Umbilical cord (tissue), 2 donors: Measurements from ENCODE around the gene RSAD2.

DNA sequence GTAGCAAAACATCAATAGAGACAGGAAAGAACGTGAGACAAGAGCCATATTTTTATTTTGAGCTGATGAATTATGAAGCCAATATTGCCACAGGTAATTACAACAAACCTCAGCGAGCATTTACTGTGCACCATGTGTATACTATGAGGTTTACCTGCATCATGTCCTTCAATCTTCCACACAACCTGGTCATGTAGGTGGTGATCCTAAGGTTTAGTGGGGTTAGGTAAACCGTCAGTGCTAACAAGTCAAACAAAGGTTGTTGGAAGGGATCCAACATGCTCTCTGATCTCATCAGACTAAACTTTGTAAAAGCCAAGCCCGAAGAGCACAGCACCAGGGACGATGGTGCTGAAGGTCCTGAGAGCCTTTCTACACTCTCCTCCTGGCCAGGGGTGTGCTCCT is 29.5 kb downstream of the SH3YL1 start:
- RAMPAGE, long total RNA: no peak

- RAMPAGE, long total RNA: no peak
These were observed 142.1 kb upstream of the ALKAL2 start for GRCh38 chr2:429767-430572.

- RAMPAGE, long total RNA: no peak
These were observed 48.6 kb downstream of the TMEM18 start for GRCh38 chr2:628617-629007.

DNA sequence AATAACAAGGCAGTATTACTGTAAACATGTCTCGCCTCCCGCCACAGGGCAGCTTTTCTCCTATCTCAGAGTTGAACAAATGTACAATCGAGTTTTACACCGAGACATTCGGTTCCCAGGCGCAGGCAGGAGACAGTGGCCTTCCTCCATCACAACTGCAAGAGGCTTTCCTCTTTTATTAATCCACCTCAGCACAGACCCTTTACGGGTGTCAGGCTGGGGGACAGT is 25.6 kb upstream of the TMEM18 start:
- RAMPAGE, long total RNA: no peak

DNA sequence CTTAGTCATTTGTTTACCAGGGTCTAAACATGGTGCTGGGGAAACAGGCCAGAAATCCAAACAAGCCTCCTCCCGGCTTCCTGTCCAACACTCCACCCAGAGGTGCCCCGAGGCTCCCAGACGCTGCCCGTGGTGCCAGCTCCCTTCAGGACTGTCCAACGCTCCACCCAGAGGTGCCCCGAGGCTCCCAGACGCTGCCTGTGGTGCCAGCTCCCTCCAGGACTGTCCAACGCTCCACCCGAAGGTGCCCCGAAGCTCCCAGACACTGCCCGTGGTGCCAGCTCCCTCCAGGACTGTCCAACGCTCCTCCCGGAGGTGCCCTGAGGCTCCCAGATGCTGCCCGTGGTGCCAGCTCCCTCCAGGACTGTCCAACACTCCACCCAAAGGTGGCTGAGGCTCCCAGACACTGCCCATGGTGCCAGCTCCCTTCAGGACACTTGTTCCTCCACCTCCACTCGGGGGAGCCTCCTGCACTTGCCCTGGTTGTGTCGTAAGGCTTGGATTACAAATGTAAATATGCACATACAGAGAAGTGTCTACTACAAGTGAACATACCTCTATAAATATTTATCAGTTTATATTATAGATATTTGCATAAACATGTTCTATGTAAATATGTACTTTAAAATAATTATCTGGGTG is 143.4 kb downstream of the PXDN start:
- RAMPAGE, long total RNA: no peak

DNA sequence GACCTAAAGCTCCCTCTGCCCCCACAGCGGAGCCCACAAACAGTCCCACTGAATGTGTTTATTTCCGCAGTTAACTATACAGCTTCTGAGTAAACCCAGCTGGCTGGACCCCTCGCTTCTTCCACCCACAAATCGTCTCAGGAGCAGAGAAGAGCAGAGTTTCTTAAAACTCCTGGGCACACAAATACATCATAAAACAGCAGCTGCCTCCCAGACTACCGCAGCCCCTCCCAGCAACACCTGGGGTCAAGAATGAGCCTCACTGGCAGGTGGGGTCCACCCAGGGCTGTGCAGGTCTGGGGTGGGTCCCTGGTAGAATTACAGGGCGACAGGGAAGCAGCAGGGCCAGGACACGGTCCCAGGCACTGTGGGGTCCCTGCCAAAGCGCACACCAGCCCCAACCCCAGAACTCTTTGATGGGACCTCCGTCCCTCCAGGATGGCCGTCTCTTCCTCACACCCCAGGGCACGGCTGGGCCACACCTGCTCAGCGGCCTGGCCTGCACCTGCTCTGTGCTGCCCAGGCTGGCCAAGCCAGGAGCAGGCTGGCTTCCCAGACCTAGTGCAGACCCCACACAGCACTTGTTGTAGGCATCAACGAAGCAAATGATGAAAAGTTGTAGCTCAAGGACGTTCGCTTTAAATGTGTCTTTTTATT is 103.7 kb downstream of the PXDN start:
- RAMPAGE, long total RNA: no peak

GRCh38 chr2:1728669-1729222 is 15.6 kb downstream of the PXDN start:
- RAMPAGE, long total RNA: no peak

- RAMPAGE, long total RNA: no peak
These were observed 76.3 kb upstream of the PXDN start for GRCh38 chr2:1820727-1820997.

- RAMPAGE, long total RNA: no peak
These were observed 110.8 kb upstream of the PXDN start for GRCh38 chr2:1855003-1855709.

- RAMPAGE, long total RNA: no peak
These were observed 253.1 kb upstream of the PXDN start for GRCh38 chr2:1997250-1997984.

DNA sequence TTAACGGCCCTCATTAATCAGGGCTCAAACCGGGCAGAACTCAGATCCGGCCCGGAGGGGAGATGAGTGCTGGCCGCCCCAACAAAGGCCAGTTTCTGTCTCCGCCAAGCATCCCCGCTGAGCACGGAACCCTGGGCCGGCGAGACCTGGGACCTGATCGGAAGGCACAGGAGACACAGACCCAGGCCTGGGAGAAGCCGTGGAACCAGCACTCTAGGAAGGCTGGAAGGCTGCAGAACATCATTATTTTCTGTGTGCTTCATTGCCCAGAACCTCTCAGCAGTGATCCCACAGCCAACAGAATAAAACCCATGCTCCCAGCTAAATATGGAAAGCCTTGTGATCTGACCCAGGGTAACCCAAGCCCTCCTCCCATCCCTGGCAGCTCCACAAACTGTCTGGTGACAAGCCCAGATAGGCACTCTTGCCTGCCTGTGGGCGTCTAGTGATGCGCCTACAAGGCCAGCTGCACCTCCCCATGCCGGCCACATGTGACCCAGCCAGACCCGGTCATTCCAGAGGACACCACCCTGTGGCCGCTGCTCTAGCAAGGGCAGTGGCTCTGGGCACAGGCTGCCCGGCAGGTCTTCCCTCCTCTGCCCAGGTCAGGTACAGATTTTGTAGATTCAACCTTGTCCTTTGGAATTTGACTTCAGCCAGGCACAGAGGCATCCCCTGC is 438.8 kb upstream of the MYT1L start:
- RAMPAGE, long total RNA: no peak

DNA sequence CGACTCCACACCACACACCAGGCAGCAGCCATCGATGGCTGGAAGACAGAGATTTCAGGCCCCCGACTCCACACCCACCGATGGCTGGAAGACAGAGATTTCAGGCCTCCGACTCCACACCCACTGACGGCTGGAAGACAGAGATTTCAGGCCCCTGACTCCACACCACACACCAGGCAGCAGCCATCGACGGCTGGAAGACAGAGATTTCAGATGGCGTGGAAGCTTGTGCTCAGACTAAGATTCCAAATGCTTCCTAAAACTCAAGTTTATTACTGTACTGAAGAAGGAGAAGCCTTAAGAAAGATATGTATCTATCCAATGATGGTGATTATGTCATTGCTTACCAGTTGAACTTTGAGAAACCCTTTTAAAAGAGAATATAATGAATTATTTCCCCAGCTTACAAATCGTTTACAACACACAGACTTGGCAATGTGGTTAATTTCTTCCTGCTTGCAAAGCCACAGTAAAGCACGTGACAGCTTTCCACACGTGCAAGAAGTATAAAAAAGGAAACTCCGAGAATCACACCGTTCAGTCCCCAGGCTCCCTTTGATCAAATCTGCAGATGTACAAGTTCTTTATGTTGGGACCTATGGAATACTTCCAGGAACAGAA is 135.1 kb downstream of the EIPR1 start:
- RAMPAGE, long total RNA: no peak

GRCh38 chr2:3449630-3450260 is 69.6 kb downstream of the ADI1 start:
- RAMPAGE, long total RNA: no peak

DNA sequence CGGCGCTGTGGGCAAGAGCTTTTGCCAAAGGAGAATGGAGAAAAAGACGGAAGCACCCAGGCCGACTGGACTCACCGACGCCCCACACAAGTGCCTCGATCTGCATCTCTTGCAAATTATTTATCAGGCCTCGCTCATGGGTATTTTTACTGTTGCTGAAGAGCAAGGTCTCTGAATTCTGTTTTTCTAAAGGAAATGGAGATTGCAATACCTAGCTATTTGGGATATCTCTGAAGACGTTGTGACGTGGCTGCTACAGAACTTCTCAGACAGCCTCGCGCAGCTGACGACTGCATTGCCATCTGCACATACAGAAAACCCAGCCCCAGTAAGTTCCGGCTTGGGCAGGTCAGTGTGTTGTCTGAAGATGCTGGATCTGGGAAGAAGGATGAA is 52.1 kb downstream of the ADI1 start:
- RAMPAGE, long total RNA: no peak

DNA sequence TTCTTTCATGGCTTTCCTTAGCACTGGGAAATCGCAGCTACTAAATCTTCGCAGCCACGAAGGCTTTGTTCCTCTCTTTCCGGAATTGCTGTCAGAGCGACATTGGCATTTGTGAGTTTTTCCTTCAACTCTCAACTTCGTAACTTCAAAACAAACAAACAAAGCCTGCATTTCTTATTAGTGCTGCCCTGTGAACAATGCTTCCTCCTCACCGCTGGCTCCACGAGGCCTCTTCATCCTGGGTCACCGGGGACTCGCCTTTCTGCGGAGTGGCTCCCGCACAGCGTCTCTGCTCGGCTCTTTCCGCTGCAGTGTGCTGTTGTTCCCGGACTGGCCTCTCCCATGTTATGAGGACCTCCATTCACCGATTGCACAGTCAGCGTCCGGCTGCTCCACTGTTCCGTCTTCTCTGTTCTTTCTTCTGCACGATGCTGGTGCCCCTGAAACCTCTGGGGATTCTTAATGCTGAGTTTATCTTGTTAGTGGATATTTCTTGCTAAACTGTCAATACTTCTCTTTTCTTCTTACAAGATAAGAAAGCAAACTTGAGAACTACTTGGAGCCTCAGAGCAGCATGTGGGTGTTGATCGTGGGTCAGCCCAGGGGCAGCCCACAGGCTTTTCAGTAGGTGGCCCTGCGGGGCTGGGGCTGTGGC is 16.3 kb downstream of the COLEC11 start:
- RAMPAGE, long total RNA: no peak

- RAMPAGE, long total RNA: no peak
These were observed 2.1 kb upstream of the SOX11 start for GRCh38 chr2:5690037-5690535.

GRCh38 chr2:6069284-6069785 is 377.2 kb downstream of the SOX11 start:
- RAMPAGE, long total RNA: no peak

GRCh38 chr2:6202317-6202721 is 510.1 kb downstream of the SOX11 start:
- RAMPAGE, long total RNA: no peak

DNA sequence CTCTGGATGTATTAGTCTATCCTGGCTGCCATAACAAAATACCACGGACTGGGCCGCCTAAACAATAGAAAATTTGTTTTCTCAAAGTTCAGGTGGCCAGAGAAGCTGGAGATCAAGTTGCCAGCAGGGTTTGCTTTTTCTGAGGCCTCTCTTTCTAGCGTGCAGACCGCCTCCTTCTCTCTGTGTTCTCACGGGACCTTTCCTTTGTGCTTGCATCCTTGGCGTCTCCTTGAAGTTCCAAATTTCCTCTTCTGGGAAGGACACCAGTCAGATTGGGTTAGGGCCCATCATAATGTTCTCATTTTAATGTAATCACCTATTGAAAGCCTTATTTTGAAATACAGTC is 1.4 kb upstream of the CMPK2 start:
- RAMPAGE, long total RNA: no peak

GRCh38 chr2:6877278-6878176 is at the start of gene RSAD2:
TSS of gene RSAD2 (plus strand) at chr2:6877777.
- RAMPAGE, long total RNA: no peak